ENCODE measurements around a stretch of chr16.

DNA sequence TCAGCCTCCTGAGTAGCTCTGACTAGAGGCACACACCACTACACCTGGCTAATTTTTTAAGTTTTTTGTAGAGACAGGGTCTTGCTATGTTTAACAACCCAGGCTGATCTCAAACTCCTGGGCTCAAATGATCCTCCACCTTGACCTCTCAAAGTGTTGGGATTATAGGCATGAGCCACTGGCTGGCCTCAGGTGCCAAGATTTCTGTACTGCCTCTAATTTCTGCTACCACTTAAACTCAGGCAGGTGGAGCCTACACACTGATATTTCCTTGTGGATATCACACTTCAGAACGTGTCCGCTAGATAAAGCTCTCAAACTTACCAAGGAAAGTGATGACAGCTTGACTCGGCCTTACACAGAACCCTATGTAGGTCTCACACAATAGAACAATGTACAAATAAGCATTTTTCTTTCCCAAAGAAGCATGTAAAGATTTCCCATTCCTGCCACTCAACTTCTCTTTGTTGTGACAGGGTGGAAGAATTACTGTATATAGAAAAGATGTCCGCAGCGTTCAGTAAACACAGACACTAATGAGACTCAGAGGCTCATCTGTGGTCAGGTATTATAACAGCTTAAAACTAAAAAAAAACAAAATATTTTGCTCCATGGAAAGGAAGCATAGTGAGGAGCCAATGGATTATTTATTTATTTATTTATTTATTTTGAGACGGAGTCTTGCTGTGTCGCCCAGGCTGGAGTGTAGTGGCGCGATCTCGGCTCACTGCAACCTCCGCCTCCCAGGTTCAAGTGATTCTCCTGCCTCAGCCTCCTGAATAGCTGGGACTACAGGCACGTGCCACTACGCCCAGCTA lies 7.2 kb downstream of the MAP1LC3B start:
- RRBS, result no CpG with 5 or more reads among the region's 13 CpGs

DNA sequence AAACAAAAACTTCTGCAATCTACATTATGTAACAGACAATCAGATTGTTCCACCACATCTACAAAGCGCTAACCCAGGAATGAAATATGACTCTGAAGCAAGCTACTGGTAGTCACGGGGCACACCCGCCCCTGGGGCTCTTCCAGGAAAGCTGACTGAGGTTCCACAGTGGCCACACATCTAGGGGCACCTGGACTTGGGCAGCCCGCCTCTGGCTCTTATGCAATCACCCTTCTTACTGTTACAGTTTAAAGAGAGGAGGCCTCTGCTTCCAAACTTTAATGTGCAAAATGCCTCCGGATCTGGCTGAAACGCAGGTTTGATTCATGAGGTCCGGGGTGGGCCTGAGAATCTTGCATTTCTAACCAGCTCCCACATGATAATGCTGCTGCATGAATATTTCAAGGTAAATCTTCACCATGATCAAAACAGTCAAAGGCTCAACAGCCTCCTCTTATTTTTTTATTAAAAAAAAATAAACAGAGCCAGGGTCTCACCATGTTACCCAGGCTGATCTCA lies 27.4 kb downstream of the ZCCHC14 start:
- RRBS, result no CpG with 5 or more reads among the region's 7 CpGs

- RRBS, result 30% methylated on average over 4 of the region's 39 CpGs
Observed at GRCh38 chr16:87517197-87518209, 24.7 kb upstream of the ZCCHC14 start.

DNA sequence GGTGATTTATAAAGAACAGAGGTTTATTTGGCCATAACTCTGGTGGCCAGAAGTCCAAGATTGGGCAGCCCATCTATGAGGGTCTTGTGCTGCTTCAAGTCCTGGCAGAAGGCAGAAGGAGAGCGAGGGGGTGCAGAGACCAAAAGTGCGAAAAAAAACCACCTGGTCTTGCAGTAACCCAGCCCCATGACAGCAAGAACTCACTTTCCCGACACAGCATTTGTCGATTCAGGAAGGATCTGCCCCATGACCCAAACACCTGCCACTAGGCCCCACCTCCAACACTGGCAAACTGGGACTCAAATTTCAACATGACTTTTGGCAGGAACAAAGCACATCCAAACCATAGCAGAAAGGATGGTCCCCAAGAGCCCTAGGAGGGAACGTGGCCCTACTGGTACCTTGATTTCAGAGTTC lies 34.7 kb upstream of the KLHDC4 start:
- RRBS, result no CpG with 5 or more reads among the region's 5 CpGs

DNA sequence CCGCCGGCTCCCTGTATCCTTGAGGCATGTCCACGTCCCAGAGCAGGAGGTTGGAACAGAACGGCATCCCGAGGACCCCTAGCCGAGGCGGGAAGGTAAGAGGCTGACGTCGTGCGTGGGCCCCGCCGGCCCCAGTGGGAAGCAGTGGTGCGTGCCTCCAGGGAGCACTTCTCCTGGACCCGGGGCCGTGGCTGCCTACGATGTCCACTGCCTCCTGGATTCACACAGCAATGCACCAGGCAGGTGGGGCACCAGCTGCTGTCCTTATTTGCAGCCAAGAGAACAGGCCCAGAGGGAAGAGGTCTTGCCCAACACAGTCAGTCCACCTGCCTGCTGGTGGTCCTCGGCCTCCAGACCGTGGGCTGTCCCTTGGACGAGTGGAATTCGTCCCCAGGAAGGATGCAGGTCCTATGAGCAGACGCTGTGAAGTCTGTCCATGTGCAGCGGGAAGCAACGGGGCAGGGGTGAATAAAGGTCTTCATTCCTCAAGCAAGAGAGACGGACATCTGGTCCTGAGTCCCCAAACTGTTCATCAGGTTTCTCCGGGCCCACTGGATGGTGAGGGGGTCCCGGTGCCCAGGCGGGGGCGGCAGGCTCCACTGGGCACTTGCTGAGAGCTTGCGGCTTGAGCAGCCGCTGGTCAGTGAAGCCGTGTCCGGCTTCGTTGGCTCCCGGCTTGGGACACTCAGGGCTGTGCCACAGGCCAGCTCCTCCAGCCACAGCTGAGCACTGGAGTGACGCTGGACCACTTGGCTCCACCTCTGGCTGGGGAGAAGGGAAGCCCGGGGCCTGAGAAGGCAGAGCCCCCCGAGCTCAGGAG lies 38.3 kb downstream of the SLC7A5 start:
- RRBS, result 62% methylated on average over 9 of the region's 37 CpGs

DNA sequence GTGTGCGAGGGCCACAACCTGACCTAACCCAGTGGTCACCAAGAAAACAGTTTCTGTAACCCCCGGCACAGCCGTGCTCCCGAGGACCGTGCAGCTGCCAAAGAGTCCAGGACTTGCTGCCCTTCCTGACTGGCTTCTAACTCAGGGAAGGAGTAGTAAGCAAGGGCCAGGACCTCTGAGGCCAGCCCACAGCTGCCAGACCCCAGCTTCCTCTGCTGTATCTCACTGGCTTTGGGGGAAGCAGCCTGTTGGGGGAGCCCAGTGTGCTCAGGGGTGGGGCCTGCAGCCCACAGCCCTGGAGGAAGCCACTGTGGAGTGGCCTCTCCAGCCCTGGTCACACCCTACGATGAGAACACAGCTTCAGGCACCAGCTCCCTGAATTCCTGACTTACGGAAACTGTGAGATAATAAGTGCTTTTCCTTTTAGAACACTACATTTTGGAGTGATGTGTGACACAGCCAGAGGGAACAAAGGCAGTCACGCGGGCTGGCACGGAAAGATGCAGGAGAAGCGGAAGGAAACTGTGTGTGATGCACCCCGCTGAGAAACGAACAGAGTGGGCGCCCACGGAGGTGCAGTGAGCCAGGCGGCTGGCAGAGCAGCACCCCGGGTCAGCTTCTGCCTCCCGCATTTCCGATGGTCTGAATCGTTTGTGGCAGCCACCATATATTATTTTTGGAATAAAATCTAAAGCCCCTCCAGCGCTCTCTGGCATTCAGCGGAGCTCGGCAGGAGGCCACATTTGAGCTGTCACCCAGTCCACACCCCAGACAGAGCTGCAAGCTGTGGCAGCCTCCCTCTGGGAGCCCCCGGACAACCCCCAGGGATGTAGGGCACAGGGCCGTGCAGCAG lies 32.1 kb downstream of the SLC7A5 start:
- RRBS, result no CpG with 5 or more reads among the region's 25 CpGs

GRCh38 chr16:87841472-87842356 lies 27.6 kb downstream of the SLC7A5 start:
- RRBS, result 80% methylated on average over 5 of the region's 24 CpGs

- RRBS, result no CpG with 5 or more reads among the region's 28 CpGs
Observed at GRCh38 chr16:87844886-87845795, 24.2 kb downstream of the SLC7A5 start.

GRCh38 chr16:87847326-87848024 lies 21.8 kb downstream of the SLC7A5 start:
- RRBS, result 14% methylated on average over 2 of the region's 20 CpGs

- RRBS, result no CpG with 5 or more reads among the region's 20 CpGs
Observed at GRCh38 chr16:87848025-87848692, 21.1 kb downstream of the SLC7A5 start.

DNA sequence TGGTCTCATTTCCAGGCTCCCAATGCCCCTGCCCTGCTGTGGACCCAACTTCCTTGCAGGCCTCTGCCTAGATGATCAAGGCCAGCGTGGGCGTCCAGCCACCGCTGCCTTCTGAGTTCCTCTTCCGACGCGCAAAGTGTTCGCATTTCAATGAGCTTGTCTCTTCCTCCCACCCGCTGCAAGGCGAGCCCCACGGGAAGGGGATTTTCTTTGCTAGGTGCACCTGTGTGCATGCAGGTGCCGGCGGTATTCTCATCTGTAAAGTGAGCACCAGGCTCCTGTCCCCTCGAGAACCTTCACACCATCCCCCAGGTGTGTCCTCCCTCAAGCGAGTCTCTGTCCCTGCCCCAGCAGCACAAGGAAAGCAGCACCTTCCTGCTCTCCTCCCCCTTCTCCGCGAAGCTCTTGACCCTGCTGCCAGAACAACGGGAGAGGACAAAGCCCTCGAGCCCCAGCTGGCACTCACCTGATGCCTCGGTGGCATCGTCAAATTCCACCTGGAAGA lies 10.0 kb downstream of the CA5A start:
- RRBS, result no CpG with 5 or more reads among the region's 20 CpGs

GRCh38 chr16:87955386-87956116 lies 4.3 kb downstream of the BANP start:
- RRBS, result no CpG with 5 or more reads among the region's 16 CpGs

DNA sequence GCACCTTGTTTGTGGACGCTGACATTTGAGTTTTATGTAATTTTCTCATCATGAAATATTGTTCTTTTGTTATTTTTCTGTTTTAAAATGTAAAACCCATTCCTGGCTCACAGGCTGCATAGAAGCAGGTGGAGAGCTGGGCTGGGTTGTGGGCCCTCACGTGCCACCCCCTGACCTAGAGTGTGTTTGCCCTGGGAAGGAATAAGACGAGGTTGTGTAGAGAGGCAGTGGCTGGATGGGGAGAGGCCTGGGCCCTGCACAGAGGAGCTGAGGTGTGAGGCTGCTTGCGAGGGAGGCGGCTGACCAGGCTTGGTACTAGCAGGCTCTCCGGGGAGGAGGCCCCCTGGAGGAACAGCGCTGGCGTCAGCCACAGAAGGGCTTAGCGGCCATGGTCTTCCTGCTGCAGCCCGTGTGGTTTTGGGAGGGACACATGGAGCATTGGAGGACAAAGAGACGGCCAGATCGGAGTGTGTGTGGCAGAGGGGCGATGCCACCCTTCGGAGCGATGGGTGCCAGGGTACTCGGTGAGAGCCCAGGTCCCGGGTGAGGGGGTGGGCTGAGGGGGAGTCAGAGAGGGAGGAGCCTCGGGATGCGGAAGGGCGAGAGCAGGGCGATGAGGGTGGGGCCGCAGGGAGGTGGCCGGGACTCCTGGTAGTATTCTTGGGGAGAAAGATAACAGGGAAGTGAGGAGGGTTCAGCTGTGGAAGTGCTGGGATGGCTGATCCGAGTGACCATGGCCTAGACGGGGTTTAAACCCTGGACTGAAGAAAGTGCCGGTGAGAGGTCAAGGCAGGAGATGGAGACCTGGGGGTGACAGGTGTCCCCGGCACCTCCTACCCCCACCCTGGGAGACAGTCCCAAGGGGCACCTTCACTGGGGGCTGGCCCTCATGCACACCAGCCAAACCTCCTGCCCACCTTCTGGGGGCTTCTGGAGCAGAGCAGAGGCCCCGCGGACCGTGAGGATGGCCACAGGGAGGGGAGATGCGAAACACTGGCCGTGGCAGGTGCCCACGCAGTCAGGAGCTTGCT lies 8.3 kb downstream of the BANP start:
- RRBS, result 68% methylated on average over 2 of the region's 33 CpGs

GRCh38 chr16:87968447-87968842 lies 17.2 kb downstream of the BANP start:
- RRBS, result no CpG with 5 or more reads among the region's 6 CpGs

DNA sequence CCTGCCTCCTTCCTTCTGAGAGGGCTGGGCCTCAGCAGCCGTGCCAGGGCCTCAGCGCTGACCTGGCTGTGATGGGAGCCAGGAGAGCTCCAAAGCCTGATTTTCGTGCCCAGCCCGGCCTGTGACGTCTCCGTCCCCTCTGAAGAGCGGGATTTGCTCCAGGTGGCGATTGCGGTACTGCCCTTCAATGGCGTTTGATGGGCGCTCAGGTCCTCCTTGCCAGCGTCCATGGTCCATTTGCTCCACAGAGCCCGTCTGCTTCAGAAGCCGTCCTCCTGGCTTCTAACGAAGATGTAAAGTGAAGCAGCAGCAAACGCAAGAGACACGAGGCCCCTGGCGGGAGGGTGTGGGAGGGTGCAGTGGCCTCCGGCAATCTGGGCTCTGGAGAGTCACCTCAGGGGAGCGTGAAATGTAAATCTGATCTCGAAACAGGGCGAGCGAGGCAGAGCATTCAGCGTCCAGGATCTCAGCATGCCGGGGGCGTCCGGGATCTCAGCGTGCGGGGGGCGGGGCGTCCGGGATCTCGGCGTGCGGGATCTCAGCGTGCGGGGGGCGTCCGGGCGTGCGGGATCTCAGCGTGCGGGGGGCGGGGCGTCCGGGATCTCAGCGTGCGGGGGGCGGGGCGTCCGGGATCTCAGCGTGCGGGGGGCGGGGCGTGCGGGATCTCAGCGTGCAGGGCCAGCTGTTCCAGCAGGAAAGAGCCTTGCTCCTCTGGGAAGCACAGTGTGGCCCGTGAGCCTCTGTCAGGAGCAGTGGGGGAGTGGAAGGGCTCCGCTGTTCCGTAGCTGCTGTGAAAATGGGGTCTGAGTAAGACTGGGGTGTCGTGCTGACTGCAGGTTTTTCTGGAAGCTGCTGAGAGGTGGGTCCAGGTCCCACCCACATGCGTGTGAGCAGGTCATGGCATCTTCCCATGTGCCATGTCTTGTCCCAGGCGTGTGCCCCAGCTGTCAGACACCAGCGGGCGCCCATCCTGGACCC lies 68.1 kb downstream of the BANP start:
- RRBS, result 25% methylated on average over 10 of the region's 65 CpGs

DNA sequence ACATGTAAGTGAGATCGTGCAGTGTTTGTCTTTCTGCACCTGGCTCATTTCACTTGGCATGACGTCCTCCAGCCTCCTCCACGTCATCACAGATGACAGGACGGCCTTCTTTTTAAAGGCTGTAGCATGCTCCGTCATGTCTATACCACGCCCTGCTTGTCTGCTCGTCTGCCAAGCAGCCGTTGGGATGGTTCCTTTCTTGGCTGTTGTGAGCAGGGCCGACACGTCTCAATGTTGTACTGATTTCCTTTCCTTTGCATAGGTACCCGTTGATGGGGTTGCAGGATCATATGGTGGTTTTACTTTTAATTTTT lies 212.3 kb upstream of the ZNF469 start:
- RRBS, result no CpG with 5 or more reads among the region's 11 CpGs

DNA sequence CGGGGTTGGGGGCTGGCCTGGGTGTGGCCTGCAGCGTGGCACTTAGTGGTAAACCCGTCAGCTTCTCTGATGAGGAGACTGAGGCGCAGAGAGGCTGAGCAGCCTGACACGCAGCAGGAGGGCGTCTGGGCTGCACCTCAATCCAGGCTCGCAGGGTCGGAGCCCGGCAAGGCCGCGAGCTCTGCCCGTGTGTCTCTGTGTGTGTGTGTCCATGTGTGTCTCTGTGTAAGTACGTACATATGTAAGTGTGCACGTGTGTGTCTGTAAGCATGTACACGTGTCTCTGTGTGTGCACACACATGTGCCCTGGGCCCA lies 158.3 kb upstream of the ZNF469 start:
- RRBS, result no CpG with 5 or more reads among the region's 15 CpGs

- RRBS, result 82% methylated on average over 8 of the region's 53 CpGs
Observed at GRCh38 chr16:88234231-88235436, 148.1 kb upstream of the ZNF469 start.

DNA sequence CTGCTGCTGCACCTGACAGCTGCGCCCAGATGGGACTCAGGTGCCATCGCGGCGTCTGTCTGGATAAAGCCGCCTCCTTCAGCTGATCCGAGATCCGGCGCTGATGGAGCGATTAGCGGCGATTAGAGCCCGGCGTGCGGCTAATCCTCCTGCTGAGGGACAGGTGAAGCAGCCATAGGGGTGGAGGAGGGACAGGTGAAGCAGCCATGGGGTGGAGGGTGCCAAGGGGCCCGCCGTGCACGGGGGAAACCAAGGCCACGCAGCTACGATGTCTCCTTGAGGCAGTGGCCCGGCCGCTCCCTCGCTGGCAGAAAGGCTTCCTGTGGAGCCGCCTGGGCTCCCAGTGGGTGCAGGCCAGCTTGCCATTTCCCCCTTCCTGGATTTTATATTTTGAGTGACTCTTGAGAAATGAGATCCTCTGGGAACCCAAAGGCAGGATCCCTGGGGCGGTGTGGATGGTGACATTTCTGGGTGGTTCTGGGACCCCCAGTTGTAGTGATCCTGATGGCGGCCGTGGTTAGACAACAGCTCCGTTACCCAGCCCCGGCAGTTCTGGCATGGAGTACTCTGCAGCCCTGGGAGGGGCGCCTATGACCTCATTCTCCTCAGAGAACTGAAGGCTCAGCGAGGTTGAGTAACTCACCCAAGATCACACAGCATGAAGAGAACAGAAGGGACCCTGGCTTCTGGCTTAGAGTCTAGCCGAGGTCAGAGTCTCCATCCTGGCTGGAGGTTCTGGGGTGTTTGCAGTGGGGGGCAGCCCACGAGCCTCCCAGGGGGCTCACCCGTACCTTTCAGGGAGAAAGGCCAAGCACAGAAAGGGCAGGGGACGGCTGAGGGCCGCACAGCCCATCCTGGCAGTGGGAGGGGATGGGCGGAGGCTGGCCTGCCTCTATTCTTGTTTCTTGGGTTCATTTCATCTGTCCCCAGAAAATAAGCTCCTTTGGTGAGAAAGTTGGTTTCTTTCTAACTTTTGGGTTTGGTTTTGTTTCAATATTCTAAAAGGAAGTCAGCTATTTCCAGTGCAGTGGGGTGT lies 13.0 kb downstream of the ZFPM1 start:
- RRBS, result 91% methylated on average over 8 of the region's 36 CpGs

- RRBS, result 39% methylated on average over 2 of the region's 35 CpGs
Observed at GRCh38 chr16:88504863-88505856, 52.1 kb downstream of the ZFPM1 start.

All from brain (tissue), 1 donor.